Measurements from ENCODE around the genes TNS1 and CXCR2.

- PRO-cap = no peak
- RAMPAGE, long total RNA, 2 experiments = no peak in any of the 2 experiments
These were observed 1.0 kb downstream of the IGFBP2 start for GRCh38 chr2:216634274-216634572.

GRCh38 chr2:216674976-216676078, 20.0 kb downstream of the IGFBP5 start:
- PRO-cap = no peak
- RAMPAGE, long total RNA, 2 experiments = start-site peak on the minus strand in 1 of 2 experiments, at chr2:216675048-216675685 at its widest, 16 to 51 reads per replicate

GRCh38 chr2:216697131-216697797, 1.9 kb upstream of the IGFBP5 start:
- PRO-cap = no peak
- RAMPAGE, long total RNA, 2 experiments = no peak in any of the 2 experiments

GRCh38 chr2:216717360-216717756, 22.0 kb upstream of the IGFBP5 start:
- PRO-cap = no peak
- RAMPAGE, long total RNA, 2 experiments = no peak in any of the 2 experiments

DNA sequence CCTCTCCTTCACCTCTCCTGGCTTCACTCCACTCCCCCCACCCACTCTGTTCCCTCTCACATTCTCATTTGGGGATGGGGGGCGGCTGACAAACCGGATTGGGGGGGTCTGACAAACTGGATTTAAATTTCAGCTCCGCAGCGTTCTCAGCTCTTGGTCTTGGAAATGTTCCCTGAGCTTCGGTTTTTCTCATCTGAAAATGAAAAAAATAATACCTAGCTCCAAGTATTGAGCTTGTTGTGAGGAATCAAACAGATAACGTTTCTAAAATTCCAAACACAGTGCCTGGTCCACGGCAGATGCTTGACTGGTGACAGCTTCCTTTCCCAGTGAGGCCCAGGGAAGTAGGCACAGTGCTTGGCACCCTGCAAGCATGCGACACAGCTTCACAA, 205.0 kb upstream of the TNP1 start:
- PRO-cap = no peak
- RAMPAGE, long total RNA, 2 experiments = no peak in any of the 2 experiments

GRCh38 chr2:217698484-217699280, 304.1 kb downstream of the TNS1 start:
- PRO-cap = no peak
- RAMPAGE, long total RNA, 2 experiments = no peak in any of the 2 experiments

GRCh38 chr2:217740106-217740620, 262.6 kb downstream of the TNS1 start:
- PRO-cap = no peak
- RAMPAGE, long total RNA, 2 experiments = no peak in any of the 2 experiments

GRCh38 chr2:217801035-217801672, 201.6 kb downstream of the TNS1 start:
- PRO-cap = no peak
- RAMPAGE, long total RNA, 2 experiments = no peak in any of the 2 experiments

GRCh38 chr2:217808479-217808943, 194.3 kb downstream of the TNS1 start:
- PRO-cap = no peak
- RAMPAGE, long total RNA, 2 experiments = no peak in any of the 2 experiments

DNA sequence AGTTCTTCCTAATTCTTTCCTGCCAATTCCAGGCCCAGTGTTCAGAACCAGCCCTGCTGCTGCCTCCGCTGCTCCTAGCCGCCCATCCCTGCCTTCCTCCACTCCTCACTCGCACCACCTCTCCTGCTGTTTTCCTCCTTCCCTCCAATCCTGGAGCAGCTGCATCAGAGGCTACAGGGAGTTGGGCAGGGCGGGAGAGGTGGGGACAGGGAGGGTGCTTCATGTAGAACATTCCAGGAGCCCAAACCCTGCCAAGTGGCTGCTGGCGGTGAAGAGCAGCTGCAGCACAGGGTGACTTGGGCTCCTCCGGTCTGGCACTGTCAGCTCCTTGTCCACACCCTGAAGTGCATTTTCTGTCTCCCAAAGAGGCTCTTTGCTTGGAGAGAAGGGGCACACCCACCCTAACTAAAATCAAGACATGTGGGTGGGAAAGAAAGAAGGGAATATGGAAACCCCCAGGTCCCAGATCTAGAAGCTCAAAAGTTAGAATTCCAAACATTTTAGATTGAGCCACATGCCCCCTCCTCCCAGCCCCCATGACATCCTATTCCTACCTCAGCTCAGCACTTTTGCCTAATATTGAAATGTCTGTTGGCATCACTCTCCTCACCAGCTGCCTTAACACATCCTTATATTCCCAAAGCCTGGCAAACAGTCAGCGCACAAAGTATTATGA, 176.1 kb downstream of the TNS1 start:
- PRO-cap = no peak
- RAMPAGE, long total RNA, 2 experiments = no peak in any of the 2 experiments

GRCh38 chr2:217835940-217836185, 166.9 kb downstream of the TNS1 start:
- PRO-cap = no peak
- RAMPAGE, long total RNA, 2 experiments = no peak in any of the 2 experiments

- PRO-cap = no peak
- RAMPAGE, long total RNA, 2 experiments = no peak in any of the 2 experiments
These were observed 118.0 kb downstream of the TNS1 start for GRCh38 chr2:217884763-217885161.

DNA sequence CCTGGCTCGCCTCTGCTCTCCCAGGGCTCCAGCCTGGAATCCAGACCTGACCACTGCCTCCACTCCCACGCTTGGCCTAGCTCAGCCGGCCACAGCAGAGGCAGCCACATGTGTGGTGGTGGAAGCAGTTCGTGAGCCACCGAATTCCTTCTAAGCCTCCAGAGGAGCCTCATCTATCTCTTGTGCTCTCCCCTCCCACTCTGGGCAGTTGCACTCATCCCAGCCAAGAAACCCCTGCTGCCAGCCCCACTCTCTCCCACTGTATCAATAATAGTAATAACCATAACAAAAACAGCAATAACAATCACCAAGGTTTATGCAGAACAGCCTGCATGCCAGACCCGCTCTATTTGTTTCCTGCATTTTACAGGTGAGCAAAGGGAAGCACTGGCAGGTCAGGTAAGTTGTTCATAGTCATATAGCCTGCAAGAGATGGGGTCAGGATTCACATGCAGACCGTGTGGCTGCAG, 67.3 kb downstream of the TNS1 start:
- PRO-cap = unidirectional peak, plus-strand start at position 43 of the sequence
- RAMPAGE, long total RNA, 2 experiments = no peak in any of the 2 experiments

DNA sequence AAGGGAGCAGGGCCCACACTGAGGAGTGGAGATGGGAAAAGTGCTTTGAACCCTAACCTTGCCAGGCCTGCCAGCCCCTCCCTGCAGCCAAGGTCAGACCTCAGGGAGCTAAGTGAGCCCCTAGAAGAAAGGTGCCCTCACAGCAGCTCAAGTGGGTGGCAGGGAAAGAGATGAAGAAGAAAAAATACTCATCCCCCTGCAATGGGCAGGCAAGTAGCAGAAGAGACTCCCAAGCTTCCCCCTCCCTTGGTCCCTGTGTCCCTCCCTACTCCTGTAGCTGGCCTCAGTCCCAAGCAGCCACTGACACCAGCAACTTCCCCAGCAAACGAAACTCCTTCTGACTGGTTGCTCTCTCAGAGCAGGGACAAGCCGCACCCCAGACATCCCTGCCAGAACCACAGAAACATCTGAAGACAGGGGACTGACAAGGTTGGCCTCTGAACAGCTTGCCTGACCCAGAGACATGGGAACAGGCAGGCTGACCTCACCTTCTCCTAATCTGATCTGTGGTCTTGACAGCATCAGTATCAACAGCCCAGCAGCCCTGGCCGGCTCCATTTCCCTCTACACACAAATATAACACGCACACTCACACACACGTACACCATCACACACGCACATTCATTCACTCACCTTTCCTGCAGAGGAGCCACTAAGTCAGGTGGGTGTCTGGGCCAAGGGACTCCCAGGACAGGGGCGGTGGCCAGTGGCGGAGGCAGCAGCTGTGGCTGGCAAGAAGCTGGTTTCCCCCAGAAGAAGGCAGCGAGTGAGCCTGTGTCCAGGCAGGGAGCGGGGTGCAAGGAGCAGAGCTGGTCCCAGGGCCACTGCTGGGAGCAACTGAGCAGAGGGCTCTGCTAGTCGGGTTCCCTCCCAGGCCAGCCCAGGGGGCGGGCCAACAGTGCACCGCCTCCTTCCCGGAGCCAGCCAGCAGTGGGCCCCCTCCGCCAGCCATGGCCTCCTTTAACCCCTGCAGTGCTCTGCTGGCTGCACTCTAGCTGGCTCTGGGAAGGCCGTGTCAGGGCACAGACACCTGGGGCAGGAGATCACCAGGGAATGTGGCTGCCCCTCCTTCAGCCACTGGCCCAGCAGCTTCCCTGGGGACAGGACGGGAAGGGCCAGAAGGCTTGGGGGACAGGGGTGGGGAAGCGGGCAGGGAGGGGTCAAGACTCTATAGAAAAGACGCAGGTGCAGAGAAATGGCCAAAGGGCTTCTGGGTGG, 59.2 kb downstream of the TNS1 start:
- PRO-cap = unidirectional peak, minus-strand start at position 829 of the sequence
- RAMPAGE, long total RNA, 2 experiments = start-site peak on the minus strand in 2 of 2 experiments, centred at positions 828 to 836 of the sequence, 81 to 174 reads per replicate

- PRO-cap = bidirectional peak, plus-strand start at chr2:218002963, minus-strand start at chr2:218002995; bidirectional peak, plus-strand start at chr2:218003495, minus-strand start at chr2:218003494
- RAMPAGE, long total RNA, 2 experiments = start-site peak on the minus strand in 2 of 2 experiments, at chr2:218002985-218003012 at its widest, 23 to 376 reads per replicate
These were observed at the start of gene TNS1 for GRCh38 chr2:218002703-218003622. Gene TNS1, minus strand, starts transcription at chr2:218002995.

GRCh38 chr2:218021610-218022117, 18.9 kb upstream of the TNS1 start:
- PRO-cap = no peak
- RAMPAGE, long total RNA, 2 experiments = no peak in any of the 2 experiments

DNA sequence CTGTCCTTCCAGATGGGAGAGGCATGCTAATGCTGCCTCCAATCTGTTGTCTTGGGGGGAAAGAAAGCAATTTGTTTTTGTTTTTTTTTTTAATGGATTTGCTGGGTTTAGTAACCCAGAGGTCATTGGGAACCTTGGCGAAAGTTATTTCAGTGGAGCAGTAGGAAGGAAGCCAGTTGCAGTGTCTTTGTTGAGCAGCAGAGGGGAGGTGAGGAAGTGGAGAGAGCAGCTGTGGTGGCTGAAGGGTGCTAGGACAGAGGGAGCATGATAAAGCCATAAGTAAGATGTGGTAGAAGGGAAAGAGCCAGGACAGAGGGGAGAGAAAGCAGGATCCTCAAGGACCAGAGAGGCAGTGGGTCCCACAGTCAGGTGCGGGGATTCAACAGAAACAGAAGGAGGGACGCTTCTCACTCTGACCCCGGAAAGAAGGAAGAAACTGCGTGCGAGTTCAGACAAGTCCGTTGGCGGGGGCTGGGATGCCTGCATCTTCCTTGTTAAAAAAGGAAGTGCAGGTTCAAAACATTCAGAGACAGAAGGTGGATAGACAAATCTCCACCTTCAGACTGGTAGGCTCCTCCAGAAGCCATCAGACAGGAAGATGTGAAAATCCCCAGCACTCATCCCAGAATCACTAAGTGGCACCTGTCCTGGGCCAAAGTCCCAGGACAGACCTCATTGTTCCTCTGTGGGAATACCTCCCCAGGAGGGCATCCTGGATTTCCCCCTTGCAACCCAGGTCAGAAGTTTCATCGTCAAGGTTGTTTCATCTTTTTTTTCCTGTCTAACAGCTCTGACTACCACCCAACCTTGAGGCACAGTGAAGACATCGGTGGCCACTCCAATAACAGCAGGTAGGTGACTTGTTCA, at the start of gene CXCR2:
Gene CXCR2, plus strand, starts transcription at position 526 of the 867 bp plus-strand sequence.
- PRO-cap = no peak
- RAMPAGE, long total RNA, 2 experiments = no peak in any of the 2 experiments

- PRO-cap = no peak
- RAMPAGE, long total RNA, 2 experiments = no peak in any of the 2 experiments
These were observed 2.9 kb downstream of the ARPC2 start for GRCh38 chr2:218219779-218220333.

- PRO-cap = no peak
- RAMPAGE, long total RNA, 2 experiments = no peak in any of the 2 experiments
These were observed 12.2 kb downstream of the ARPC2 start for GRCh38 chr2:218229083-218229730.

DNA sequence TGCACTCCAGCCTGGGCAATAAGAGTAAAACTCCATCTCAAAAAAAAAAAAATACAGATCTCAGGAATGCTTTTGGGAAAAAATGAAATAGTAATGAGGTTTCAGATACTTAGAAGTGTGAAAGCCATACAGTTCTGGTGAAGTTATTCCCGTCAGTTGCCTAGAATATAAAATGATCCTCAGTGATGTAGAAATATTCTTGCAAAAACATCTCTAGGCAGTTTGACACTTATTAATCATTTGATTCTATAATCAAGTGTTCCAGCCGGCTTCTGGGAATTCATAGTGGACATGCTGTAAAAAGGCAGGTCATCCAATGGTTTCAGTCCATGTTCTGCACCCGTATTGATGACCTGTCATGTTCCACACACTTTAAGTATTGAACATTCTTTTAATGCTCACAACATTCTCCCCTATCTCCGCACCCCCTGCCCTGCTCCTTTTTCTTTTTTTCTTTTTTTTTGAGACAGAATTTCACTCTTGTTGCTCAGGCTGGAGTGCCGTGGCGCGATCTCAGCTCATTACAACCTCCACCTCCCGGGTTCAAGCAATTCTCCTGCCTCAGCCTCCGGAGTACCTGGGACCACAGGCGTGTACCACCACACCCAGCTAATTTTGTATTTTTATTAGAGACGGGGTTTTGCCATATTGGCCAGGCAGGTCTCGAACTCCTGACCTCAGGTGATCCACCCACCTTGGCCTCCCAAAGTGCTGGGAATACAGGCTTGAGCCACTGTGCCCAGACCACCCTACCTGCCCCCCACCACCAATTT, 20.0 kb downstream of the ARPC2 start:
- PRO-cap = no peak
- RAMPAGE, long total RNA, 2 experiments = no peak in any of the 2 experiments

Data from body of pancreas (tissue), 2 donors.